Left cardiac atrium (tissue), 1 donor: ENCODE measurements around the gene AQP7.

- PRO-cap, result no peak
These were observed 7.9 kb downstream of the B4GALT1 start for GRCh38 chr9:33158928-33159980.

- PRO-cap, result no peak
These were observed 3.5 kb upstream of the B4GALT1 start for GRCh38 chr9:33170583-33171049.

DNA sequence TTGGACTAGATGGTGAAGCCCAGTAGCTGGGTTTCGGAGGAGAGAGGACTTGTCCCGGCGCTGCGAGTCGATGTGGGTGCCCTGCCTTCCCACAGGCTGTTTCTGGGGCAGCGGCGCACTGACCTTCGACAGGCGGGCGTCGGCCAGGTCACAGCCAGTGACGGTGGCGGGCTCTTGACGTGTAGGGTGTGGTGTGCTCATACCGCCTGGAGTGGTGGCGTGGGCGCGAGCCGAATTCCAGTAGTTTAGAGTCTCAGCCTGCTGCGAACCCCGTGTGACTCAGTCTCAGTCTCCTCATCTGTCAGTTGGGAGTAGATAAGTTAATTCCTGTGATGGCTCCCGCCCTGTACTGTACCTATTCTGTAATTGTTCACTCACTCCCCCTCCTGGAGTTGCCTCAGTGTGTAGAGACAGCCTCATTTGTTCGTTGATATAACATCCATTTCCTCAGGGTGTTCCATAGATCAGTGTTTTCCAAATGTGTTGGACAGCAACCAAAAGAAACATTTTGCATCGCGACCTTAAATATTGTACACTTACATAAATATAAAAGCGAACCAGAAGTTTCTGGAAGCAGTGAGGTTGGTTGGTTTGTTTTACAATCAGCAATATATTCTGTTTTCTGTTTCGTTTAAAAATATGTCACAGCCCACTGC lies 585 bp downstream of the NFX1 start:
- PRO-cap, result bidirectional peak, plus-strand start at position 200 of the sequence, minus-strand start at position 104 of the sequence

GRCh38 chr9:33329019-33329621 lies 38.8 kb downstream of the NFX1 start:
- PRO-cap, result no peak

GRCh38 chr9:33402249-33402974 lies at the start of gene AQP7:
Gene AQP7, minus strand, starts transcription at chr9:33402568.
- PRO-cap, result bidirectional peak, plus-strand start at chr9:33402696, minus-strand start at chr9:33402533

DNA sequence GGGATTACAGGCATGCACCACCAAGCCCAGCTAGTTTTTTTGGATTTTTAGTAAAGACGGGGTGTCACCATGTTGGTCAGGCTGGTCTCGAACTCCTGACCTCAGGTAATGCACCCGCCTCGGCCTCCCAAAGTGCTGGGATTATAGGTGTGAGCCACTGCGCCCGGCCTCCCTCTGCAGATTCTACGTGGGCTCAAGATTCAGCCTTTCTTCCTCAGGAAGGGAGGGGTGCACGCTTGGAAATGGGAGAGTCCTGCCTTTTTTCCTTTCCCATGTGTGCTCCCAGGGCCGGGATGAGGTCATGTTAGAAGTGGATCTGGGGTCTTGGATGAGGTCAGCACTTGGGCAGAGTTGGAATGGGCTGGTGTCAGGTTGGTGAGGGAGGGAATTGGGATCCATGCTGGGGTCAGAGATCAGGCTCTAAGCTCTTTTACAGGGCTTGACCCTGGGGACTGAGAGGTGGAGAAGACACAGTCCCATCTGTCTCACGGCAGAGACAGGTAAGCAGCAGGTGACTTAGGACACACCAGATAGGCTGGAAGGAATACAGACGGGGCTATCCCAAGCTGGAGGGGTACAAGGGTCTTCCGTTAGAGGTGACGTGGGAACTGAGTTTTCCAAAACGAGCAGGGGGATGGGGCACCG lies 1.6 kb upstream of the AQP7 start:
- PRO-cap, result unidirectional peak, minus-strand start at position 185 of the sequence

DNA sequence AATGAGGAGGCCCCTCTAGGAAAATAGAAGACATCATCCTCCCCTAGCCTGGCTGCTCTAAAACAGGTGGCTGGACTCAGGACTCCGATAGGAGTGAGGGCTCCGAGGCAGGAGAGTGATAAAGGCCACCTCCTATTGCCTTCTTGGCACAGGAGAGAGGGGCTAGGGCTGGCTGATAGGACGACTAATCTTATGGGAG lies 1.4 kb downstream of the AQP3 start:
- PRO-cap, result no peak

DNA sequence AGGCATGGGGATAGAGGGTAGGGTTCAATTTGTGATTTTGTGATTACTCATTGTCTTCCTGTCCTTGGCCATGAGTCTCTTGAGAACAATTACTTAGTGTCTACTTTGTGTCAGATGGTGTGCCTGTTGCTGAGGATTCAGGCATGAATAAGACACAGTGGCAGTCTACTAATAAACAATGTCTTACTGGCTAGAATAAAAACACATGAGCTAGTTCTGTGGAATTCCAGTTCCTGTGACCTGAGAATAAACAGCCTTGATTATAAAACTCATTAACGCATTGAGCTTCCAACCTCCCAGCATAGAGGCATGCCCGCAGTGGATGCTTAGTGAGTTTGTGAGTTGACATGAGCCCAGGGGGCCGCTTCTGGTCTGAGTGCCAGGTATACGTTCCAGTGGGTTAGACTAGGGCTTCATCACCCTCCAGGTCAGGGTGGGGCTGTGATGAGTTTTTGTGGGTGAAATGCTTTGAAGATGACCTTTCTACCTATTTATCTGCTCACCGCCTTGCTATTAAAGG lies 2.8 kb upstream of the UBE2R2 start:
- PRO-cap, result no peak

DNA sequence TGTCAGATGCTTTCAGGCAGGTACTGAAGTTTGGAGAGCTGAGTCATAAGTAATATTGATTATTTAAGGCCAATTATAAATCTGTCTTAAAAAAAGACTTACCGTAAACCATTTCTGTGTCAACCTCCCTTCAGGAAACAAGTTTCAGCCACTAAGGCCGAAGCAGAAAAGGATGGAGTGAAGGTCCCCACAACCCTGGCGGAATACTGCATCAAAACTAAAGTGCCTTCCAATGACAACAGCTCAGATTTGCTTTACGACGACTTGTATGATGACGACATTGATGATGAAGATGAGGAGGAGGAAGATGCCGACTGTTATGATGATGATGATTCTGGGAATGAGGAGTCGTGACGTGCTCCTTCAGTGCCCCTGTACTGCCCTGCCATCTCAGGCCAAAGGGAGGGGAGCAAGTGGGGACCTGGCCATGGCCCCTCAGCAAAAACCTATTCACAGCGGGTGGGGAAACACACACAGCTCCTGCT lies 100.0 kb downstream of the UBE2R2 start:
- PRO-cap, result no peak

DNA sequence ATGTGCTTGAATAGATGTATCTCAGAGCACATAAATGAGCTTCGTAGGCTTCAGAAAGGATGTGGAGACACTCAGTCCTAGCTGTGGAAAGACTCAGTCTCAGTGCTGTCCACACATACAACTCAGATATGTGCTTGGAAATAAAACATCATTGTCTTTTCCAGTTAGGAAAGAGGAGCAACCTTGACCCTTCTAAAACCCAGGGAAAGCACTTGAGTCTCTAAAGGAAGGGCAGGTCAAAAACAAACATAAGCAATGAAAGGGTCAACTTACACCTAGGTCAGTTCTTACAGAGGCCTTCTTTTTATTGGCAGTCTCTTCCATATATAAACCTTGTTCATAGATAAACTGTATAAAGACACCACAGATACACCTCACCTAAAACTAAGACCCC lies 114.5 kb downstream of the UBAP2 start:
- PRO-cap, result no peak

DNA sequence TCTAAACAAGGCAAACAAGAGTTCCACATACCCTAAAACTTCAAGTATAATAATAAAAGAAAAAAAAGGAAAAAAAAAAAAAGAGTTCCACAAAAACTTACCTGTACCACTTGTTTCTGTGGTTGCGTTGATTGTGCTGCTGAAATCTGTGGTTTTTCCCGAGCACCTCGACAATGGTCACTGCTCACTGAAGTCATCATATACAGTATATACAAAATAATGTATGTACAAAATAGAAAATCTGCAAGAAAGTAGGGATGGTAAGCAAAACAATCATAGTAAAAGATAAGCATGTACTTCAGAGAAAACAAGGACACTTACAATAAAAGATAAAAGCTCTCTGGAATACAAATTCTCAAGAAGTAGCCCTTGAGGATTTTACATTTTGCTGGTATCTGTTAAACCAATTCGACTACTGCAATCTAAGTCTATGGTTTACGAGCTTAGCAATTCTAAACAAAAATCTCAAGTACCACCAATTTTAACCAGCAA lies 31.7 kb downstream of the UBAP2 start:
- PRO-cap, result no peak

DNA sequence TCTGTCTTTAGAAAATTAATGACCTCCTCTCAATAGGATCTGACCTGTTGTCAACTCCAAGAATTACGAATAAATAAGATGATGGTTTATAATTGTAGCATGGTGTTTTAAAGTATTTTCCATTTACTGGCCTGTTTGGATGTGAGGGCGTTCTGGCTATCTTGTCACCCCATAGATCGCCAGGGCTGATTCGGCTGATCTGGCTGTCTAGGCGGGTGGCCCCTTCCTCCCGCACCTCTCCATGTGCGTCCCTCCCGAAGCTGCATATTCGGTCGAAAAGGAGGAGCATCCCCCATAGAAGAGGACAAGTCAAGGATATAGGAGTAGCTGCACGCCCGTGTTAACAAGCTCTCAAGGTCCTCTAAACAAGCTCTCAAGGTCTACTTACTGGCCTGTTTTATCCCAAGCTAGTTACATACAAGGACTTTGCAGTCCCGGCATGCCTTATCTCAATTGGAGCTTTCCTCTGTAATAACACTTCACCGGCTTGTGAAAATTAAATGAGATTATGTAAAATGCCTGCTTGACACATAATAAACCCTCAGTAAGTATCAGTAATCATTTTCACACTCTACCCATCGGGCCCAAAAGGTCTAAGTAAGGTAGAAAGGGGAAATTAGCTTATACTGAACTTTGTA lies 1.3 kb upstream of the UBAP2 start:
- PRO-cap, result no peak

- PRO-cap, result no peak
These were observed 28.3 kb downstream of the DCAF12 start for GRCh38 chr9:34098079-34098697.

DNA sequence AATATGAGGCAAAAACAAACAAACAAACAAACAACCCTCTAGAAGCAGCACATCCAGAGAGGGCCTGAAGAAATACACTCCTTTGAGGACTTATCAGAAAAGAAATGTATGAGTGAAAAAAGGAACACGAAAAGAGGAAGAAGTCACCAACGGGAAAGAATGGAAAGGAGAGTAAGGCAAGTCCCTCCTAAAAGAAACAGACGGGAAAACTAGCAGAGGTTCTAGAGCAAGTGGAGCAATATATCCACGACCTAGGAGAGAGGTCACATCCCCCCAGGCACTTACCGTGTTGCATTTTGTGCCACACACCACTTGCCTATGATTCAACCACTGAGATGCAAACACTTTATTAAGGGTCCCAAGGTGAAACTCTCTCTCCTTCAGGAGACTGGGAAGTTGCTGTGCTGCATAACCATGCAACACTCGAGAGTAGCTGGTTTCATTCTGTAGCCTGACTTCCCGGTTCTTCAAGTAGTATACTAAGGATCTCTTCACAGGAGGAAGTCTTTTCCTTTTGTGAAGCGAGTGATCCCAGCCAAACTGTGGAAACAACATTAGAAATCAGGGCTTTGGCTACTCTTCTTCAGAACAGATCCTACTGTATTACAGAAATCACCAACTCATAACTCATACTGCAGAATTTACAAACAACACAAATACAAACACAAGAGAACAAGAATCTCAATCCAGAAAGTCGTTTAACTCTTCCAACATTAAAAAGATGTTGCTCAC lies 1.6 kb downstream of the DCAF12 start:
- PRO-cap, result no peak

- PRO-cap, result no peak
These were observed 14.9 kb downstream of the UBAP1 start for GRCh38 chr9:34193588-34194286.

- PRO-cap, result no peak
These were observed 19.3 kb downstream of the UBAP1 start for GRCh38 chr9:34197749-34198898.

- PRO-cap, result no peak
These were observed 31.4 kb downstream of the UBAP1 start for GRCh38 chr9:34210149-34210680.

DNA sequence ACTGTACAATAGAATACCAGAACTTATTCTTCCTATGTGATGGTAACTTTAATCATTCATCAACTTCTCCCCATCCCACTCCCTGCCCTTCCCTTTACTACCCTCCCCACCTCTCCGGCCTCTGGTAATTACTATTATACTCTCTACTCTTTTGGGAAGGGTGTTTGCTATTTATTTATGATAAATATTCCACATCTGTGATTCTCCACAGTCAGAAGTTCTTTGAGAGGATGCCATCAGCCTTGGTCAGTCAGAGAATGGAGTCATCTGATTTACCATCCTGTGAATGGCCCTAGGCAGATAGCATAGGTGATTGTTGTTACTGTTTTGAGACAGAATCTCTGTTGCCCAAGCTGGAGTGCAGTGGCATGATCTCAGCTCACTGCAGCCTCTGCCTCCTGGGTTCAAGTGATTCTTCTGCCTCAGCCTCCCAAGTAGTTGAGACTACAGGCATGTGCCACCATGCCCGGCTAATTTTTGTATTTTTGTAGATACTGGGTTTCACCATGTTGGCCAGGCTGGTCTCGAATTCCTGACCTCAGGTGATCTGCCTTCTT lies 38.2 kb downstream of the UBAP1 start:
- PRO-cap, result no peak

GRCh38 chr9:34241129-34242074 lies 62.6 kb downstream of the UBAP1 start:
- PRO-cap, result no peak

GRCh38 chr9:34252497-34253333 lies 73.9 kb downstream of the UBAP1 start:
- PRO-cap, result no peak